Mononuclear cell (primary cell): ENCODE results near the genes C11orf58, PLEKHA7, KCNJ11 and ABCC8.

GRCh38 chr11:14783328-14784232 lies 108.5 kb downstream of the CYP2R1 start:
- RRBS = no CpG with 5 or more reads among the region's 9 CpGs

DNA sequence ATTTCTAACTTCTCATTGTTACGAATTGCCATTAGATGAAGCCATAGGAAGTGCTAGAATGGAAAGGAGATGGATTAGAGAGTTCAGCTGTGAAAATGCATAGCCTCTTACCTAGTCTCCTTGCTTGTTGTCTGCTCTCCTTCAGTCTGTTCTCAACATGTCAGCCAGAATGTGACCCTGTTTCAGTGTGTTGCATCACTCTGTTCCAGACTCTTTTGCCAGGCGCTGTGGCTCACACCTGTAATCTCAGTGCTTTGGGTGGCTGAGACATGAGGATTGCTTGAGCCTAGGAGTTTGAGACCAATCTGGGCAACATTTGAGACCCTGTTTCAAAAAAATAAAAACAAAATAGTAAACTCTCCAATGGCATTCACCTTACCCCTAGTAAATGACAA lies 39.5 kb downstream of the CYP2R1 start:
- RRBS = no CpG with 5 or more reads among the region's 2 CpGs

DNA sequence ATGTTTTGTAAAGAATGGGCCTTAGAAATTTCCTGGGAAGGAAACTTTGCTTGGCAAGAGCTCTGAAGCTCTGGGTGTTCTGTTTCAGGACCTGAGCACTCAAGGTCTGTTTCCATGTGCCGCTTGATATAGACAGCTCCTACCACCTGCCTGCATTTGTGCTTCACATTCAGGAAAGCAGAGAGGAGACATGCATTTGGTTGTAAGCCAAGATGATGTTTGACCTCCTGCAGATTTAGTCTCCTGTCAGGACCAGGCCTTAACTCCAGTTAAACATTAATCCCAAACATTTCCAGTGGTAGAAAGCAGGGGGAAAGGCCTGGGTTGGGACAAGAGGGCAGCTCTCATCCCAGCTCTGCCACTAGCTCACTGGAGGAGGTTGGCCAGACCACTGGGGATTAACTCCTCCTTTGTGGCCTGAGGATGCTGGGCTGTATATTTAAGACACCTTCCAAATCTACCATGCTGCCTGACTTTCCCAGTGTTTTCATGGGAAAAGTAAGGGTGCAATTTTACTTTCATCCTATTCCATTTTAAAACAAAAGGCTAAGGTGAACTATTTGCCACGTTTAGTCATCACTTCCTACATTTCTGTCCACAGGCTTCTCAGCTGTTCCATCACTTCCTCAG lies 80.8 kb downstream of the INSC start:
- RRBS = no CpG with 5 or more reads among the region's 2 CpGs

- RRBS = no CpG with 5 or more reads among the region's 1 CpG
Measured at GRCh38 chr11:16346644-16347381, 9.5 kb downstream of the SOX6 start.

- RRBS = no CpG with 5 or more reads among the region's 7 CpGs
Measured at GRCh38 chr11:16612066-16612434, 126.4 kb upstream of the C11orf58 start.

- RRBS = no CpG with 5 or more reads among the region's 4 CpGs
Measured at GRCh38 chr11:16737906-16738105, 641 bp upstream of the C11orf58 start.

GRCh38 chr11:16738106-16739208 lies at the start of gene C11orf58:
Gene C11orf58 (plus strand): TSS chr11:16738647.
- RRBS = 2% methylated on average over 7 of the region's 59 CpGs

DNA sequence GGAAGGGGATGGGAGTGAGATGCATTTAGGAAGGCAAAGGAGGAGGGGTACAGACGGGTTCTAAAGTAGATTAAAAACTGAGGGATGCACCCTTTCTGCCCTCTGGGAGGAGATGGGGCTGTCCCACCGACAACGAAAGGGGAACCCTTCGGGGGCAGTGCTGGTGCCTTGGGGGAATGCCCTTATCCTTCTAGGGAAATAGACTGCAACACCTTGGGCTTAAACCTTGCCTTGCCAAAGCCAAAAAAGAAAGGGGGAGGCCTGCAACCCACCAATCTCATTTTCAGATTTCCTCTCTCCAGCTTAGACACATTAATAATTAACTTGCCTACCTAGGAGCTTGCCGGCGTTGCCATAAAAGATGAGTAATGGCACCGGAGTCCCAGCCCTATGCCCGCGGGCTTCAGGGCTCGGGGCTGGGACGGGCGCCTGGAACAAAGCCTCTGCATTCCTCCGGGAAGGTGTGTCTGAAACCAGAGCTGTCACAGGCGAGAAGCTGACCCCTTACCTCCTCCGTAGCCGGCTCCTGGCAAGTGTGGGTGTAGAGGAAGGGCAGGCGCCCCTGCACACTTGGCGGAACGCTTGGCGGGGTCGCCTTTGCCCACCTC lies 89.6 kb downstream of the PLEKHA7 start:
- RRBS = 15% methylated on average over 12 of the region's 21 CpGs

DNA sequence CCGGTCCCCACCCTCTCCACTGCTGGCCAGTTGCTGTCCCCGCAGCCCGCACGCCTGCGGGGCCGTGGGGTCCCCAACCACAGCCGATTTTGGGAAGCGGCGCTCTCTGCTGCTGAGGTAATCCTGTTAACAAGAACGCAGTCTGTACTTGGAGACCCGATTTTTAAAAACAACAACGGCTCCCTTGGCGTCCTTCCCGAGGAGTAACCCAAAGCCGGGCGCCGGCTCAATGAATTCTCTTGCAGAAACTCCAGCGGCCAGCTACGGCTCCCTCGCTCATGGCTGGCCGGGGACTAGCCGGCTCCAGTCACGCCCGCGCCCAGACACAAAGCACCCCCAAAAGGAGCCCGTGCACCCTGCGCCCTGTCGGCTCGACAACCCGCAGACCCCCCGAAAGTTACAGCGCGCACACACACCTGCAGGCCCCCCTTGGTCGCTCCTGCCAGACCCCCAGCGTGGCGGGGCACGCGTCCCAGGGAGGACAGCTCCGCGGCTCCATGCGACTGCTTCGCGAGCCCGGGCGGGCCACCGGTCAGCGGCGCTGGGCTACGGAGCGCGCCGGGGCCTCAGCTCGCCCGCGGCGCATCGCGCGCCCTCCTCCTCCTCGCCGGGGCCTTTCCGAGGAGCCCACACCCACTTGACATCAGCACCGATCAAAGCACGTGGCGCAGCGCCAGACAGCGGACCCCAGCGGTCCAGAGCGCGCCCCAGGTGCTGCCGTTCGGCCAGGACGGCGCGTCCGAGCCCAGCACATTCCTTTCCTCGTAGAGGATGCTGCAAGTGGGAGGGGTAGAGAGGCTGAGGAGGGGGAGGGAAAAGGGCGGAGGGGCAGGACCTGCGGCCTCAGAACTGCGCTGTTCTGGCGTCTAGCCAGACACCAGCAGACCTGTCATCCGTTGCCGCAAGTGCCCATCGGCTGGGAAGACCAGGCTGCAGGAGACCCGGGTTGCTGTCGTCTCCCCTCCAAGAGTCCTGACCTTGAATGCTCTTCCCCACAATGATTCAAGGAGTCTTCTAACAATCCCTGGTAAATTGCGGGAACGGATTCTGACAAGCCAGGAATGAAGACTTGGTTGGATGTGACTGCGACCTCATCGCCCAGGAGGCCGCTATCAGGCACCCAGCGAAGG lies 88.7 kb downstream of the PLEKHA7 start:
- RRBS = 5% methylated on average over 16 of the region's 92 CpGs

DNA sequence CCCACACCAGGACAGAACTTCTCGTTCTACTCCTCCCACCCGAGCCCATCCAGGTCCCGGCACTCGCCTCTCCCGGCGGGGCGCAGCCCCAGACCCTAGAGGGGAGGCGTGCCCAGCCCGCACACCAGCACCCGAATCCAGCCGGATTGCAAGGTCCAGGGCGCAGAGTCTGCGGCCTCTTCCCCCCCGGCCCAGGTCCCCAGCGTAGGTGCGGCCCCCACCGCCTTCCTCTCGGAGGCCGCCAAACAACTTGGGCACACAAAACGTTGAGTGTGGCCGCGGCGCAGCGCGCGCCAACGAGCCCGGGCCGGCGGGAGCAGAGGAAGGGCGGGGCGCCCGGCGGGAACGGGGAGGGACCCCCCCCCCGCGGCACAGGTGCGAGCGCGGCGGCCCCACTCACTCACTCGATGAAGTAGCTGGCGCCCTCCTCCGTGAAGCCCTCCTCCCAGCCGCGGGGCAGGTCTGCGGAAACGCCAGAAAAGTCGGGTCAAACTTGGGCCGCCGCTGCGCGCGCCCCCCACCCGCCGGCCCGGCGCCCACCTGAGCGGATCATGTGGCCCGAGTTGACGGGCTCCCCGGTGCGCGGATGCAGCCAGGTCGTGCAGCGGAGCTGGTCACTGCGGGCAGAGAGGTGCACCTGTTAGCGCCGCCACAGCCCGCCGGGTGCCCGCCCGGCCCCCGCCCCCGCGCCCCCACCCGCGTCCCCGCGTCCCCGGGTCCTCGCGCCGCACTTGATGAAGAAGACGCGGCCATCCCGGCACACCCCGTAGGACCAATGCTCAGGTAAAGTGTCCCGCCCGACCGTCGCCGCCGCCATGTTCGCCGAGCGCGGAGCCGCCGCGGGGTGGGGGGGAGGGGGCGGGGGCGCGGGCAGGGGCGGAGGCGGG lies at the start of gene PLEKHA7:
TSS of gene PLEKHA7 (minus strand) at position 830 of the 887 bp plus-strand sequence.
- RRBS = 2% methylated on average over 51 of the region's 106 CpGs

GRCh38 chr11:17077769-17078454 lies 445 bp upstream of the RPS13 start:
- RRBS = 4% methylated on average over 6 of the region's 35 CpGs

DNA sequence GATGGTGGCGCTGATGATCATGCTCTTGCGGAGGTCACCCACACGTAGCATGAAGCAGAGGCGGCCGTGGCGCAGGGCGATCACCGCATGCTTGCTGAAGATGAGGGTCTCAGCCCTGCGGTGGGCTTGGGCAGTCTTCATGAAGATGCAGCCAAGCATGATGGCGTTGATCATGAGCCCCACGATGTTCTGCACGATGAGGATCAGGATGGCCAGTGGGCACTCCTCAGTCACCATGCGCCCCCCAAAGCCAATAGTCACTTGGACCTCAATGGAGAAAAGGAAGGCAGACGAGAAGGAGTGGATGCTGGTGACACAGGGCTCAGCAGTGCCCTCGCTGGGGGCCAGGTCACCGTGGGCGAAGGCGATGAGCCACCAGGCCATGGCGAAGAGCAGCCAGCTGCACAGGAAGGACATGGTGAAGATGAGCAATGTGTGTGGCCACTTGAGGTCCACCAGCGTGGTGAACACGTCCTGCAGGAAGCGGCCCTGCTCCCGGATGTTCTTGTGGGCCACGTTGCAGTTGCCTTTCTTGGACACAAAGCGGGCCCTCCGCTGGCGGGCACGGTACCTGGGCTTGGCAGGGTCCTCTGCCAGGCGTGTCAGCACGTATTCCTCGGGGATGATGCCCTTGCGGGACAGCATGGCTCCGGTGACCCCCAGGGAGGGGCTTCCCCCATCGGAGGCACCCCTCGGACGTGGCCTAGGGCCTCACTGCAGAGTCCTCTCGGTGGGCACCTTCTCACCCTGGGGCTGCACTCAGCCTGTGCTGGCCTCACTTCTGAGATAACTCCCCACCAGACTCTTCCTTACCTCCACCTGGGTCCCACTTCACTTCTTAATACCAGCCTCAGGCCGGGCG lies 781 bp downstream of the KCNJ11 start:
- RRBS = no CpG with 5 or more reads among the region's 39 CpGs

DNA sequence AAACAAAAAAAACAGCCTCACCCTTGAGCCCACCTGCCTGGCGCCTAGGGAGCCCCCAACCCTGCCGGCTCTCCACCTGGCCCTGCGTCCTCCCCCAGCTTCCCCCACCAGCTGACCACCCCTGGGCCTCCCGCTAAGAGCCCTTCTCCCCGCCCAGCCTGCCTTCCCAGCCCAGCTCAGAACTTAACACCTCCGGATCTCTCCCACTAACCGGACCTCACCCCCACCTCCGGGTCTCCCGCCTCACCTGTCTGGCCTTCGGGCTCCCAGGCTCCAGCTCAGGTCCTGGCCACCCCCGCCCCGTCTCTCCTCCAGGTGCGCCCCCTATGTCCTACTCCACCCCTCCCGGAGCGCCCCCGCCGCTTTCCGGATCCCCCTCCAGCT lies at the start of gene KCNJ11:
TSS of gene KCNJ11 (minus strand) at position 66 of the 384 bp plus-strand sequence.
- RRBS = 5% methylated on average over 4 of the region's 18 CpGs

- RRBS = no CpG with 5 or more reads among the region's 14 CpGs
Measured at GRCh38 chr11:17430921-17431647, 42.6 kb upstream of the KCNJ11 start.

DNA sequence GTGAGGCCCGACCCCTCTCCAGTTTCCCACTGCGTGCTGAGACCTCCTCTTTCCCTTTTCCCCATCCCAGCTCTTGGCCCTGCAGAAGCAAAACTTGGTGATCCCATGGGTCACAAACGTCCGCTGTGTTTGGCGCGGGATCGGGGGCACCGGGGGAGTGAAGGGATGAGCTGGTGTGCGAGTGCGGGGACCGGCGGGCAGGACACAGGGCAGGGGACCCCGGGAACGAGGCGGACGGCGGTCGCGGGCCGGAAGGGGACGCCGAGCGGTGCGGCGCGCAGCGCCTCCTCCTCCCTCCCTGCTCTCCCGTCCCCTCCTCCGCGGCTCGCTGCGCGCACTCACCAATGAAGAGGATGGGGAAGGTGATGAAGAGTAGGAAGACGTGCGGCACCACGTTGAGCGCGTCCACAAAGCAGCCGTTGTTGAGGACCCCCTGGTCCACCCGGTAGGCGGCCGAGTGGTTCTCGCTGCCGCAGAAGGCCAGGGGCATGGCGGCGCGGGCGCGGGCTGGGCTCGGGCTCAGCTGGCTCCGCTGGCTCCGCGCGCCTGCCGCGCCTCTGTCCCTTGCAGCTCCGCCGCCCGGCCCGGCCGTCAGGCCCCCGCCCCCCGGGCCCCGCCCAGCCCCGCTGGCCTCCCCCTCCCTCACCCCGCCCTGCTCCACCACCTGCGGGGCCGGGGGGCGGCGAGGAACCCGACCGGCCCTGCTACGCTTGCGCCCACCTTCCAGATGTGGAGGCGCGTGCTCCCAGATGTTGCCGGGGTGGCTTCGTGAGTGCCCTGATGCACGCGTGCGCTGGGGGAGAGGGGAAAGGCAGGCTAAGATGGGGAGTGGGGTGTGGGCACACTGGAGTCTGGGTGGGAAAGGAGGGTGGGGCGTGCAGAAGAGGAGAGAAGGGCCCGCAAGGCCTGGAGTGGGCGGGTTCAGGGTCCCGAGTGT lies at the start of gene ABCC8:
TSS of gene ABCC8 (minus strand) at position 559 of the 937 bp plus-strand sequence.
- RRBS = 6% methylated on average over 20 of the region's 85 CpGs

- RRBS = no CpG with 5 or more reads among the region's 7 CpGs
Measured at GRCh38 chr11:17531622-17532162, 12.5 kb downstream of the USH1C start.

DNA sequence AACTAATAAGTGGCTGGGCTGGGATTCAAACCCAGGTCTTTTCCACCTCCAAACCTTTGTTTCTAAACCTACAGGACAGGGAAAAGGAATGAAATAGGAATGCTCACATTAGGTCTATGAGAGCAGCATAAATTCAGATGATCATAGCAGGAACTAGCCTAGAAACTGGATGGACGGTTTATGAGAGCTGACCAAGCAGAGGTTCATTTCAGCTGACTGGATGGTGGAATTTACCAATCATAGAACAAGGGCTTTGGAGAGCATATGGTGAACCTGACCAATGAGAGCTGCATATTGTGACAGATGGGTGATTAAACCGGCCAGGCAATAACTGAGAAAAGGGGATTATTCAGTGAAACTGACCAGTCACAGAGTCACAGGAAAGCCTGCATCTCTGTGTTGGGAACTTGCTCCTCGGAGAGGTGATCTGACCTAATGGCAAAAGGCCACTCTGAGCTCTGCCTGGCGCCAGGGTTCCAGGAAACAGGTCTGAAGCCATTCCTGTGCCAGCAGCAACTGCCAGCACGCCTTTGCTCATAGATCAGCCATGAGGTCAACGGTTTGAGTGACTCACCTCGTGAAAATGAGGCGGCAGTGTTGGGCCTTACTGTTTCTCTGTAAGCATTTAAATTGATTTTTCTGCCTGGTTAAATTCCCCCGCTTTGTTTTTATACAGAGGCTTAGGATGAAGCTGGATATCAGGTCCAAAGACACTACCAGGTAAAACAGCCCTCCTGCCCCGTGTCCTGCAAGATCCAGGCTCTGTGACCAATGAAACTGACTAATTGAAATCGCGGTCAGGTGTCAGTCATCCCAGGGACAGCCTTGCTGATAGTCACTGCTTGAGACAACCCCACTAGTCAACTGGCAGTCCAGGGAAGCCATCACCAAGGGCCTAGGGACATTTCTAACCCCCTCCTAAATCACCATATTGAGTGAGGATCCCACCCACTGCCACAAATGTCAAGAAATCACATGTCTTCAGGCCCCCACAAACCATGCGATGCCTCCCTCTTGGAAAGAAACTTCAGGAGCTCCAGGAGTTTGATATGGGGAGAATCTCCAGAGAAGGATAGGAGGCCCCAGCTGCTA lies 35.9 kb upstream of the MYOD1 start:
- RRBS = no CpG with 5 or more reads among the region's 13 CpGs

DNA sequence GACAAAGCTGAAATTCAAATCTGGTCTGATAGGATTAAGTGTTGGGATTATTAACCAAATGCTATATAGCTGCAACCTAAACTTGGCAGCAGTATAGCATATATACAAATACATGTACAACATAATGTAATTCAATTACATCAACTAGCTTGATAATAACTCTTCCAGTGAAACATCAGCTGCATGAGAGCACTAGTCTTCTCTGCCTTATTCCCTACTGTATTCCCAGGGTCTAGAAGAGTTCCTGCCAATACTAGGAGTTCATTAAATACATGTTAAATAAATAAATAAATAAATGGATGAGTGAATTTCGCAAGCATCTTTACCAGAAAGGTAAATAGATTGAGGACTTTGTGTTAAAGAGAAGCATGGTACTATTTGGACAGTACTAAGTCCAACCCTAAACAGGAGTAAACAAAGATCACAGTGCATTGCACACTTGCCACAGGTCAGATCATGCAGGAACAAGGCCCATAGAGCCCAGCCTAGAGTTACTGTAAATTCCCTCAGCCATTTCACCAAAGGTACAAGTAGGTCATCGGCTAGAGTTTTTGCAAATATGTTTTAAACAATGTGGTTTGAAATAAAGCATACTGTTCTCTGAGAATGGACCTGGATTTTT lies 12.7 kb downstream of the SAA4 start:
- RRBS = no CpG with 5 or more reads among the region's 2 CpGs

- RRBS = no CpG with 5 or more reads among the region's 8 CpGs
Measured at GRCh38 chr11:18309615-18310190, 12.2 kb downstream of the HPS5 start.

- RRBS = no CpG with 5 or more reads among the region's 4 CpGs
Measured at GRCh38 chr11:18365702-18366246, 28.6 kb upstream of the LDHA start.